ENCODE measurements around a stretch of chr6.

DNA sequence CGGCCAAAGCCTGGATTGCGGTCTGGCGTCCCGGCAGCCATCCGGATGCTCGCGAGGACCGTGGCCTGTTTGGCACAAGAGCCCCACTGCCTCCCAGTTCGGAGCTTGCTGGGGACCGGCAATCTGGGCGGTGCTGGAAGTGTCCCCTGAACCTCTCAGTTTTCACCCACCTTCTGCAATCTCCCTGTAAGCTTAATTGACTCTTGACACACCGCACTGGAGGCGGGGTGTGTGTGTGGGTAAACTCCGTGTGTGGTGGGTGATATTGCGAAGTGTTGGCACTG is 816 bp downstream of the FAM162B start:
- PRO-cap, 2 experiments = no peak in any of the 2 experiments

DNA sequence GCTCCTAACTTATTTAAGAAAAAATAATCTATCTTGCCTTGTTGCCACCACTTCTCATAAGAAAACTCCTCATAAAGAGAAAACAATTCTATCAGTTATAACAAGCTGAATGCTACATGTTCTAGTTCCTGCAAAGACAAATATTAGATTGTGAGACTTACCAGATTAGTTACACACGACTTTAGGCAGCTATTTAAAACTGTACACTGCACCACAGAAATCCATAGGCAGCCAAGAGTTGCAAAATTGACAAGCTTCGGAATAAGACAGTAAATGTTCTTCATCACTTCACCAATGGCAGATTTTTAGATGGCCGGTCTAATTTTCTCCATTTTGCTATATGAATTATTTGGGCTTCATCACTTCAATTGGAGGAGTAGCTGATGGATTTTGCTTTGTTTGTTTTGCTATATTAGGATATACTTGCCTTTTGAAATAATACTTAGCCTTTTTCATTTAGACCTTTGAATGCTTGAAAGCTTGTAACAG is 325 bp downstream of the ROS1 start:
- PRO-cap, 2 experiments = no peak in any of the 2 experiments

GRCh38 chr6:117549280-117549978 is 52.9 kb downstream of the GOPC start:
- PRO-cap, 2 experiments = no peak in any of the 2 experiments

DNA sequence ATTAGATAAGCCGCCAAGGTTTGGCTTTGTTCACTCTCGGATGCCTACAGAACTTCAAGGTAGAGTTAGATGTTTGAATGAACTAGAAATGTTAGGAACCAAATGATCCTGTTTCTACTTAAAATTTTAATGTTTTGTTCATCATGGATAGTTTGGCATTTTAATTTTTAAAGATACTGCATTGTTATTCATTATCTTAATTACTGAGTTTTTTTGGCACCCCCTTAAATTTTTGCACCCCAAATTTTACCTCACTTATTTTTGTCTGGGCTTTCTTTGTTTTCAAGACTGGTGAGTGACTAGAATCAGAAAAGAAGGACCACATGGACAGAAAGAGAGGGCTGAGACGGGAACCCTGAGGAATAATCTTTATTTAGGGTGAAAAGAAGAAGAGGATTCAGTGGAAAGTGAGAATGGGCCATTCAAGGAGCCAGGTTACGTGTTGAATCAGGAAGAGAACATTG is 13.4 kb downstream of the NUS1 start:
- PRO-cap, 2 experiments = peak in 1 of 2 experiments; most common plus-strand start position 335 of the sequence (in 1)

DNA sequence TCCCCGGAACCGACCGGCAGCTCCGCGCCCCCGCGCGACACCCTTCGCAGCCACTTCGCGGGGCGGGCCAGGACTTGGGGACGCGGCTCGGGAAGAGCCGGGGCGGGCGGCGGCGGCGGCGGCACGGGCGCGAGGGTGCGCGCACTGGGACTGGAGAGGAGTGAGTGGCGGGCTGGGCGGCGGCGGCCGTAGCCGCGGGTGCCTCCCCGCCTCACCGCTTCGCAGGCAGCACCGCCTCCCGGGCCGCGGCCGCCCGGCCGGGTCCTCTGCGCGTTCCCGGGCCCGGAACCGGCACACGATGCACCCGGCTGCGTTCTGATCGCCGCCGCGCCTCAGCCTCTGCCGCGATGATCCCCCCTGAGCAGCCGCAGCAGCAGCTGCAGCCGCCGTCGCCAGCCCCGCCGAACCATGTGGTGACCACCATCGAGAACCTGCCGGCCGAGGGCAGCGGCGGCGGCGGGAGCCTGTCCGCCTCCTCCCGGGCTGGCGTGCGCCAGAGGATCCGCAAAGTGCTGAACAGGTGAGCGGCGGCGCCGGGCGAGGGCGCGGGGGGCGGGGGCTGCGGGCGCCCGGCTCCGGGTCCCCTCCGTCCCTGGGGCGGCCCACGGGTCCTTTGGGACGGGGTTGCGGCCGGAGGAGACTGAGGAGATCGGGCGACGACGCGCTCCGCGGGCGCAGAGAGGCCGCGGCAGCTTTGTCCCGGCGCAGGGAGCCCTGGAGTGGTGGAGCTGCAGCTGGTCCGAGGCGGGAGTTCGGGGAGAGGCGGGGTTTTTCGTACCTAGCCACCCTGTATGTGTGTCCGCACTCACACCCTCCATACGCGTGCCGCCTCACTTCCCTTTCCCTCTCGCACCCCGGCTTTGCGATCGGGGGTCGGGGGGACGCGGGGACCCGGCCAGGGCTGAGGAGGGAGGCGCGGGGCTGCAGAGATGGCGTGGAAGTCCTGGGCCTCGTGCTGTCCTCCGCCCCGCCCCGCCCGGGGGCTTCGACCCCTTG is 614 bp downstream of the SLC35F1 start:
- PRO-cap, 2 experiments = peak in 2 of 2 experiments; most common minus-strand start position 463 of the sequence (in 2)

GRCh38 chr6:118454573-118455122 is 93.4 kb upstream of the PLN start:
- PRO-cap, 2 experiments = no peak in any of the 2 experiments

GRCh38 chr6:118465149-118465702 is 82.9 kb upstream of the PLN start:
- PRO-cap, 2 experiments = no peak in any of the 2 experiments

DNA sequence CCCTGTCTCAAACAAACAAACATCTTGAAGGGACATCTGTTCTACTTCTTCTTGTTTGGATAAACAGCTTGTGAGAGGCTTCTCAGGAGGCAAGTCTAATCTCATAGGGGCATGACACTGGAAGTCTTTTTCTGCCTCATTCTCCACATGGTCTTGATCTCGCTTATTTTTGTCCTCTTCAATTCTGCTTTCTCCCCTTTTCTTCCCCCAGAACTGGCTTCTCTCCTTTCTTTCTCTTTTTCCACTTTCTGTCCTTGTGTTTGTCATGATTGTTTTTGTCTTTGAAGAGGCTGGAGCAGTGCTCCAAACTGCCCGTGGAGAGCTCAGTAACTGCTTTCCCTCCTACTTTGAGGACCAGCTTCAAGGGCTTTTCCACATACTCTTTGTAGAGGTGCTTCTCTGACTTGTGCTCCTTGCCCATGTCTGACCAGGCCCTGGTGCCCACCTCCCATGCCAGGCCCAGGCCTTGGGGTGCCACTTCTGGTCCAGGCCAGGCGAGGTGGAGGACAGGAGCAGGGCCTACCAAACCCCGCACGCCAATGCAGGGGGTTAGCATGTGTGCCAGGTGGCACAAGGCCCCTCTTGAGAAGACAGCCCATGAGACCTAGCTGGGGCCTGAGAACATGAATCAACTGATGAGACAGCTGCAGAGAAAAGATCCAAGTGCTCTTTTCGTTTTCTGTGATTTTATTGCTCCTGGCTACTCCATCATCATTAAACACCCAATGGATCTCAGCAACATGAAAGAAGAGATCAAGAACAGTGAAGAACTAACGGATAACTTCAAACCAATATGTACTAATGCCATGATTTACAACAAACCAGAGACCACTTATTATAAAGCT is 47.1 kb upstream of the PLN start:
- PRO-cap, 2 experiments = no peak in any of the 2 experiments

DNA sequence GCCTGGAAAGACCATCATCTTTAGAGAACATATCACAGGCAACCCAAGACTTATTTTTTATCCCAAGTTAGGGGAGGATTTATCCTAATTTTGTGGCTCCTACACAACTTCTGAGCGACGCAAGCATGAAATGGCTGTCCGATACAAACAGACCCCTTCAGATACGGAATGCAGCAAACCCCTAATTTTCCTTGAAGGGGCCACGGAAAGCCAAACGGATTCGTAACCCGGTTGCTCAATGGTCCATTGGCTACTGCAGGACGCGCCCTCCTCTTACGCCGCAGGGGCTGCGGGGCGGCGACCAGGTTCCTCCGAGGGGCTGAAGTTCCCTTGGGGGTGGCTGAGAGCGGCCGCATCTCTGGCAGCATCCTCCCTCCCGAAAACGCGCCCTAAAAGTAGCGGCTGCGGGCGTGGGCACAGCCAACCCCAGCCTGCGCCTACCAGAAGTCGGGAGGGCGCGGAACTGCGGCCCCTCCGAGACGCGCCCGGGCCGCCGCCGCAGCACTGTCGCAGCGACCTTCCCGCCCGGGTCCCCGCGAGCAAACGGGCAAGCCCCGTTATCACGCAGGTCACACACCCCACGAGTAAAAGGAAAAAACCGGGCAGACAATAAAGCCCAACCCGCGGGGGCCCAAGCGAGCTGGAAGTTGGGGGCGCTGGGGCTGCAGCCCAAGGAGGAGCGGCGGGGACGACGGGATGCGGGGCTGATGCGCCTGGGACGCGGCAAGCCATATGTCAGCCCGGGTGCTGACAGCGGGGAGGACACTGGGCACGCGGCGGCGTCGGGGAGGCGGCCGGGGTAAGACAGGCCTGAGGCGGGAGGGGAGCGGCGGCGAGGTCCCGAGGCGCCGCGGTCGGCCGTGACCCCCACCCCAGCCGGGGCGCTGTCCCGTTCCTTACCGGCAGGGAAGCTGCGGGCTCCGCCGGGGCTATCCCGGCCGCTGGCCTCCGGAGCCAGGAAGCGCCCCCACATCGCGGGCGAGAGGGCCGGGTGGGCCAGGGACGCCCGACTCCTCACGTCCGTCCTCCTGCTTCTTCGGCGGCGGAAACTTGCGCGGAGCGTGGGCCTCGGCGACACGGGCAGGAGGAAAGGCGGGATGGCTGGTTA is 740 bp downstream of the CEP85L start:
- PRO-cap, 2 experiments = peak in 2 of 2 experiments; most common plus-strand start position 322 of the sequence (in 2); most common minus-strand start position 180 of the sequence (in 1)

GRCh38 chr6:118707996-118708330 is 56.6 kb upstream of the CEP85L start:
- PRO-cap, 2 experiments = no peak in any of the 2 experiments

DNA sequence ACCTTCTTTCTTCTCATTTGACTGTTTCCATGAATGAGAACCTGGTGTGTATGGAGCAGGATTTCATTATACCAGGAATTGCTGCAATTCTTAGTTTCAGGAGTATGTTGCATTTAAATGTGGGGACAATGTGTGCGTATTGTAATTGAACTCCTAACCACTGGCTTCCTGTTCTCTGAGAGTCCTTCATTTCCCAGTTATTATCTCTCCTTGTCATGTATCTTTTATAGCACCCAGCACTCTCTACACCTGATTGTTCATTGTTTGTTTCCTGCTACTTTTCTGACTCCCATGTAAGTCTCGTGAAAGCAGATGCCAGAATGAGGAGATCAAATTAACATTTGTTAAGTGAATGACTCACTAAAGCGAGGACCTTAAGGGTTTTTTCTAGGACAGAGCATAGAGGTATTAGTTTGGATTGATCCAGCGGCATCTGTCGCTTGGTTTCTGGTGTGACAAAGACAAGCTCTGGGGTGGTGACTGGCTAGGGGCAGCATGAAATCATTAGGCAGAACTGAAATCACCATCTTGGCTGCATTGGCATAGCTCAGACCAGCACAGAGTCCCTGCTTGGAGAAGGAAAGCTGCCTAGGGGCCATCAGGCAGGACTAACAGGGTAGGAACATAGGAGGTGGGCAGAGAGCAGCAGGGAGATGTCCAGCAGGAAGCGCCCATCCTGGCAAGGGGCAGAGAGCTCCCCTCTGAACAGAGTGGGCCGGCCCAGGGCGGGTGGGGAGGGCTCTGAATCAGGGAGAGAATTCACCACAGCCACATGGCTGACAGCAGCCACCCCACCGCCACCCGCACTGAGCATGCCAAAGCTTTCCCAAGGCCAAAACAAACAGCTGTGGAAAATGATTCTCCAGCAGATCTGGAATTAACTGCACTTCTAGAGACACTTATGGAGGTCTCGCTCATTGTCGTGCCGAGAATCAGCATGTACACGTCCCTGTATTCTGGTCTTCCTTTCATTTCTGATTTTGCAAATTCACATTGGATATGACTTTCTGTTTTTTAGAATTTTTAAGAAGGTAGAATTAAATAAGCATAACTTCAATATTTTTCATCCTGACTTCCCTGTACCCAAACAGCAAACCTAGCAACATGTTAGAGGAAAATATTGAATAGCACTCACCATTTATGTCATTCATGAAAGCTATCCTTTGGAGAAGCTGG is 97.2 kb upstream of the CEP85L start:
- PRO-cap, 2 experiments = no peak in any of the 2 experiments

GRCh38 chr6:118768892-118769267 is 117.5 kb upstream of the CEP85L start:
- PRO-cap, 2 experiments = no peak in any of the 2 experiments

DNA sequence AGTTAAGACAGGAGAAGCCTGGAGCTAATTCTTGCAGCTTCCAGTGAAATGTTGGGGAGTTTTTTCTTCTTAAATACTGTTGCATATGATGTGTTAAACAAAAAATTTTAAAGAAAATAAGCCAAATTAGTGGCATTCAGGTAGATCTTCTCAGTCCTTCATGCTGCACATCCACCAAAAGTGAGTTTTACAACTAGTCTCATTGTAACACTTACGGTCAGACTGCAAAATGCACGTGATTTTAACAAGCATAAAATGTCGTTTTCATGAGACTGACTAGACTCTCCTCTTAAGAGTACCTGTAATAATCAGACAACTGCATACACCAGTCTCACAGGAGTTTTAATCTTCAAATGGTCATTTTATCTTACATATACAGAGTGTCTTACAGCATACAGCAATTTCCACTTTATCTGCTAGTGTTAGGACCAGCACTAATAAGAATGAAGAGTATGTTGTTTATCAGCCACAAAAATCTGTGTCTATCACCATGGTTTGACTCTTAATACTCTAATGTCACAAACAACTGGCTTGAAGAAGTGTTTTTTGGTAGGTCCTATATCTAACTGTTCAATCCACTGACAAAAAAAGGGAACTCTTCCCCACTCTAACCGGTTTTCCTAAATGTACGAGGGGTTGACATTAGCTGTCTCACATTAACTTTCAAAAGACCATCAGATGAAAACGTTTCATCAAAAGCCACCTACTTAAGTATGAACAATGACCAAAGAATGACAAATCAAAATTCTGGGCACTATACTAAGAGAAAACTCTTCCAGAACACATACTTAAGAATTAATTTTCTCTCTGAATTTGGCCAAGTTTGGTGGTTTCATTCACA is 1.5 kb upstream of the ASF1A start:
- PRO-cap, 2 experiments = no peak in any of the 2 experiments

DNA sequence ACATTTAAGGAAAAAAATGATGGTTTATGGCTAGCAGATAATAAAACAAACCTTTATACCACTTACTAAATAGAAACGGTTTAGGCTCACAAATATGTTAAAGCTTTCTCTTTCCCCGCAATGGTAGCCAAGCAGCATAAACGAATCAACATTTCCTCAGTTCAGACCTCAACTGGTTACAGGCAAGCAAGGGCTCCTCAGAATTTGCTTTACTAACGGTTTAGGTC is 993 bp upstream of the ASF1A start:
- PRO-cap, 2 experiments = no peak in any of the 2 experiments

- PRO-cap, 2 experiments = no peak in any of the 2 experiments
Observed at GRCh38 chr6:119076989-119077666, 1.3 kb downstream of the FAM184A start.

DNA sequence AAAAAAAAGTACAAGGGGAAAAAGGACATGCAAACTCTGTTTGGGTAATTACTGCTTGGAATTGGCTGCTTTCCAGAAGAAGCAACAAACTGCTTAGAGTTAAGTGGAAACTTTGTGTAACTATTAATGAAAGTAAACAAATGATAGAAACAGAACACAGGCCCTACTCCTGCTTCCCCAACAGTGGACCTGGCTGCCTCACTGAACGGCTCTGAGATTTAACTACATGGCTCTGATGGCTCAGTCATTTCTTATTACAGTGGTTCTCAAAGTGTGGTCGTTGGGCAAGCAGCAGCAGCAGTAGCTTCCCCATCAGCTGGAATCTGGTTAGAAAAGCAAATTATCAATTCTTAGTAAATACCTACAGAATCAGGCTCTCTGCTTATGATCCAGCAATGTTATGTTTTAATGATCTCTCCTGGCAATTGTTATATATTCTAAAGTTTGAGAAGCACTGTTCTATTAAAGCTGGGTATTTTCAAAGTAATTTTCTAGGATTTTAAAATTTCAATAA is 108.3 kb downstream of the MAN1A1 start:
- PRO-cap, 2 experiments = no peak in any of the 2 experiments

GRCh38 chr6:119250506-119250971 is 99.0 kb downstream of the MAN1A1 start:
- PRO-cap, 2 experiments = no peak in any of the 2 experiments

- PRO-cap, 2 experiments = peak in 1 of 2 experiments; most common plus-strand start chr6:119310636 (in 1)
Observed at GRCh38 chr6:119310269-119311620, 38.8 kb downstream of the MAN1A1 start.

DNA sequence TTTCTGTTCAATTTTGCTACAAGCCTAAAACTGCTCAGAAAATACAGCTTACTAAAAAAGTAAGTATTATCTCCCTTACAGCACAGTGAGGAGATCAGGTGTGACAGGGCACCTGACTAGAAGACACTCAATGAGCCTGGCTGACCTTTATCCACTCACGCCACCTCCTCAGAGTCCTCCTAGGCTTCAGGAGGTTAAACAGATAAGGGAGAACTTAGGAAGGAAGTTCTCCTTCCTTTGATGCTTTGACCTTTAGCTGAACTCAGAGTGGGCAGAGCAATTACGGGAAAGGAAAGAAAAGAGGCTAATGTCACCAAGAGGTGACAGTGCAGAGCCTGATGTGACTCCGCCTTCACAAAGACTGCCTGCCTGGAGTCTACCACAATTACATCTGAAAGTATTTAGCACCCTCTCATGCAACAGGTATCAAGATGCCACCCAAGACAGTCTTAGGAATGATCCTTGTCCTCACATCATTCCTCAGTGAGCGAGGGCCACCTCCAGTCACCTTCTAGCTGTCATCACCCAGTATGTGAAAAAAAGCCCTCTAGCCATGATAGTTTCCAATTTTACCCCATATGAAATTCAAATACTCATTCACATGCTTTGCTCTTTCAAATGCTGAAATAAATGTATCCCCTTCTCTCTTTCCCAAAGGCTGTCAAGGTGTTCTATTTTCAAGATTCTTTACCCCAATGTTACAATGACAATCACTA is 36.6 kb downstream of the MAN1A1 start:
- PRO-cap, 2 experiments = peak in 2 of 2 experiments; most common plus-strand start position 324 of the sequence (in 1); most common minus-strand start position 177 of the sequence (in 2)

- PRO-cap, 2 experiments = peak in 1 of 2 experiments; most common minus-strand start chr6:119314848 (in 1)
Observed at GRCh38 chr6:119313765-119314949, 35.4 kb downstream of the MAN1A1 start.